Breast (tissue), 4 donors: ENCODE measurements around a stretch of chr11.

DNA sequence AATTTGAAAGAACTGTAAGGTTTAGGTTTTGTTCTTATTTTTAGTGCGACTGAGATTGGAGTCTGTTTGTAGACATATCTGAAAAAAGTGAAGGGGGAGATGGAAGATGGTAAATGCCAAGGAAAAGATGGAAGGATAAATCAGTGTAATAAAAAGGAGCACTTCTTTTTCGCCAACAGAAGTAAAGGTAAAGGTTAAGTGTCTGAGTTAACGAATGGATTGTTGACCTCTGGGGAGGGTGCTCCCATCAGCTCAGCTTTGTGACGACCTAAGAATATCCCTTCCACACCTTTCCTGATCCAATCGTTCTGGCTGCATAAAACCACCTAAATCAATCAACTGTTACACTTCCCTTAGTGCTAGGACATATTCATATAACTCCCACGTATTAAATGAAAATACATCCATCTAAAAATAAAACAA, 843 bp downstream of the C11orf71 start:
- PRO-cap, 3 experiments = no peak in any of the 3 experiments
- RRBS = no CpG with 5 or more reads among the region's 6 CpGs

- PRO-cap, 3 experiments = no peak in any of the 3 experiments
- RRBS = no CpG with 5 or more reads among the region's 4 CpGs
These were observed 27.8 kb upstream of the NXPE2 start for GRCh38 chr11:114650286-114651134.

GRCh38 chr11:114796975-114797174, 118.5 kb downstream of the NXPE2 start:
- PRO-cap, 3 experiments = no peak in any of the 3 experiments
- RRBS = no CpG with 5 or more reads among the region's 4 CpGs

DNA sequence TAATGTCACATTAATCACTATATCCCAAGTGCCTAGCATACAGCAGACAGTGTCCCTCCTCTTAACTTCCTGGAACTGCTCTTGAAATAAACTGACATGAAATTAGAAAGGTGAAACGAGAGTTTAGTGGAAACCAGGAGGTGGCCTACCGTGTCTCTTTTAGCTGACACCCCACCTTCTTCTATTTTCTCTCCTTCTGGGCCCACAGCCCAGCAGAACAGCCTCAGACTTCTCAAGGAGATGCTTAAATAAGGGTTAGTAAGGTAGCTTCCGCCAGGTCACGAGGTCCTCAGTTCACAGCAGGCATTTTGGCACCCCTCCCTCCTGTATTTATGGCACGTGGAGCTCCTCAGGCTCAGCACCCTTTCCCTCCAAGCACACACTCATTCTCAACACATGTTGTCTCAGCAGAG, 118.9 kb downstream of the NXPE2 start:
- PRO-cap, 3 experiments = no peak in any of the 3 experiments
- RRBS = no CpG with 5 or more reads among the region's 5 CpGs

DNA sequence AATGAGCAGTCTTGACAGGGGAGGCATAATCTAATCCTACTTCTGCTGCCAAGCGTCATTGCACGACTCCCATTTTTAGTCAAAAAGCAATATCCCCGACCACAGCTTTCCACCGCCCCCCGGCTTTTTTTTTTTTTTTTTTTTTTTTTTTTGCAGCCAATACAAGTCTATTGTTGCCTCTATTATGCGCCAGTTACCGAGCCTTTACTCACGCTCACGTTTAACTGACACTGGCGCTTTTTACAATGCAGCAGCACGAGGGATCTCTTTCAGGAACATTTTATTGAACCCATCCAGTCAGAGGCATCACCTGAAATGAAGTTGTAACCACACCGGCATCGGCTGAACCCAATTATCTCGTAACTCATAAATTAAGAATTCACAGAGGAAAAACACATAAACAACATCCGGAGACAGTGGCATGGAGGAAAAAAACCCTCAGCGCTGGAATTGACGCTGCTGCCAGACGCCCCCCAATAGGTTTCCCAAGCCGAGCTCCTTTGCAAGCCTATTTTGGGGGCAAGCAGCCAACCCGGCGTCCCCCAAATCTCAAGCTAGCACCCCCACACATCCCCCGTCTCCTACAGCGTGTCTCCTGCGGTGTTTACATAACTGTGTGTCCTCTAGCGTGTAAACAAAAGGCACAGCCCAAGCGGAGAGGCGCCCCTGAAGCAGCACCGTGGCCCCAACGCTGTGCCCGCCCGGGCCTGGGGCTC, 1.9 kb downstream of the CADM1 start:
- PRO-cap, 3 experiments = no peak in any of the 3 experiments
- RRBS = 2% methylated on average over 7 of the region's 31 CpGs

DNA sequence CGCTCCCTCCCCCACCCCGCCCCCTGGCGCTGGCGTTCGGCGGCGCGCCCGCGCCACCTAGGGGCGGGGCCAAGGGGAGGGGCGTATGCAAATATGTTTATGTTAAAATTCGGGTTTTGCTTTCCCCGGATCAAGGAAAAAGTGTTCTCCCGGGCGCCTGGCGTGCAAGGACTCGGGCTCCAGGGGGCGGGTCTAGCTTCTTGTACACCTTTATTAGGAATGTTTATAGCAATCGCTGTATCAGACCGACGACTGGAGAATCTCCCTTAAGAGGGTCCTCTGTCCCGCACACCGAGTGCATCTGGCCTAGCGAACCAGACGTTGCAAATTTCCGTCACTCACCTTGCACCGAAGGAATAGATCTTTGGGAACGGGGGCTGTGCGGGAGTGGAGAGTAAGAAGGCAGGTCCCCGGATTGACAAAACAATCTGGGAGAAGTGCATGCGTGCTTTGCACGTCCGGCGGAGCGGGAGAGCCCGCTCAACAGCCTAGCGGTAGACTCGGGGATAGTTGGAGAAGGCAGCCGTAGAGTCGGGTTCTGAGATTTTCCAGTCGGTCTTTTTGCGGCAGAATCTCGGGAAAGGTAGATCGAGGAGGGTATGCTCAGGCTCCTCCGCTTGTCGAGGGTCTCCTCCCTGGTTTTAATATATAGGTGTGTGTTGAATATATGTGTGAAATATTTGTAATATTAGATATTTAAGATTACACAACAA, 482 bp upstream of the CADM1 start:
- PRO-cap, 3 experiments = peak in 3 of 3 experiments; most common plus-strand start position 133 of the sequence (in 3); most common minus-strand start position 481 of the sequence (in 1)
- RRBS = under 1% methylated on average over 4 of the region's 47 CpGs

- PRO-cap, 3 experiments = no peak in any of the 3 experiments
- RRBS = 0% methylated on average over 2 of the region's 14 CpGs
These were observed 1.2 kb upstream of the CADM1 start for GRCh38 chr11:115505254-115505897.

- PRO-cap, 3 experiments = no peak in any of the 3 experiments
- RRBS = no CpG with 5 or more reads among the region's 6 CpGs
These were observed 44.6 kb upstream of the CADM1 start for GRCh38 chr11:115548709-115549333.

DNA sequence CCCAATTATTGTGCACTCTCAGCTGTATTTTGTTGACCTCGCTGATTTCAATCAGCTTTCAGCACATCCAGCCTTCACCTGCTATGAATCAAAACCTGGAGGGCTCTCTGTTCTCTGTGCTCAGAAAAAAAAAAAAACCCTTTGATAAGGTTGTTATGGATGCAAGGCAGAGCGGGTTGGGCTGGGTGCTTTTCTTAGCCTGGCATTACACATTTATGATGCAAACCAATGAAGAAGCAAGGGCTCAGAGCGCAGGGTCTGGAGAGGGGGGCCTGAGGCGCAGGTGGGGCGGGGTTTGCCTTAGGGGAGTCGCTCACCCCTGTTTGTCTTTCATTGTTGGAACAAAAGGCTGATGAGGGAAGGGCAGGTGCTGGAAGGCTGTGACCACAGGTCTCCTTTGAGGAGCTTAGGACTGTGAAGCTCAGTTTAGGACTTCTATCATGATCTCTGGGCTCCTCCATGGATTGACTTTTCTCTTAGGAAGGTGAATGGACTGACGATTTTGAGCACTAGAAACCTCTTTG, 86.1 kb upstream of the CADM1 start:
- PRO-cap, 3 experiments = no peak in any of the 3 experiments
- RRBS = no CpG with 5 or more reads among the region's 7 CpGs

GRCh38 chr11:115645671-115646350, 141.6 kb upstream of the CADM1 start:
- PRO-cap, 3 experiments = no peak in any of the 3 experiments
- RRBS = 45% methylated on average over 2 of the region's 28 CpGs

GRCh38 chr11:116162675-116163201, 610.0 kb downstream of the BUD13 start:
- PRO-cap, 3 experiments = no peak in any of the 3 experiments
- RRBS = 45% methylated on average over 3 of the region's 17 CpGs

DNA sequence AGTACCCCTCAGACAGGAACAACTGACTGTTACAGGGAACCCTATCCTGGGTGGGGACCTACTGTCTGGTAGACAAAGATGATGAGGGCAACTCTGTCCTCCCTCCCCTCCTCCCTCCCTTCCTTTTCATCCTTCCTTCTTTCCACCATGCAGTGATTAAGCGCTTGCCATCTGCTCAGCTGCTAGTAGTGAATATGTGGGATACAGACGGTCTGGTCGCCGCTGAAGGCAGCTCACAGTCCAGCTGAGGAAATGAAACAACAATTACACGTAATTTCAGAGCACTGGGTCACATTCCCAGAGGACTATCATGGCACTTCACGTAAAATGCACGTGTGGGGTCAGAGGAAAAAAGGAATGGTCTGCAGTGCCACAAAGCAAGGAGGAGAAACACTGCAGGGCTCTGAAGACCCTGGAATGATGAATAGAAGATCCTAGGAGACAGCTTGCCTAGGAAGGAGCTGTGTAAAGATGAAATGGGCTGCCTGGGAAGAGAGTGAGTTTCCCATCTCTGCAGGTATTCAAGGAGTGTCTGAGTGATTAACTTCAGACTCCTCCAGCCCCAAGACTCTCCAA, 597.0 kb downstream of the BUD13 start:
- PRO-cap, 3 experiments = no peak in any of the 3 experiments
- RRBS = no CpG with 5 or more reads among the region's 7 CpGs

DNA sequence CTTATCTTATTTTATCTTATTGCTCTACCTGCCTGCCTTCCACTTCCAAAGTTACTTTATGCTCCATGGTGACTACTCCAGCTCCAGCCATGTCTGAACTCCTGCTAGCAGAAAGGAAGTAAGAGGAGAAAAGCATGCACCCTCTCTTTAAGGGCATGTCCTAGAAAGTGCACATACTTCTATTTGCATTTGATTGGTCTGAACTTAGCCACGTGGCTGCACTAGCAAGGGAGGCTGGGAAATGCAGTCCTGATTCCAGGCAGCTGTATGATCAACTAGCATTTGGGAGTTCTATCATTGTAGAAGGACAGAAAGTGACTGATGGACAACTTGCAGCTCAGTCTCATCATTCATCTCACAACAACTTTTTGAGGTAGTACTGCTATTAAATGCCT, 515.7 kb downstream of the BUD13 start:
- PRO-cap, 3 experiments = no peak in any of the 3 experiments
- RRBS = no CpG with 5 or more reads among the region's 1 CpG

- PRO-cap, 3 experiments = no peak in any of the 3 experiments
- RRBS = no CpG with 5 or more reads among the region's 8 CpGs
These were observed 352.0 kb downstream of the BUD13 start for GRCh38 chr11:116420713-116421320.

DNA sequence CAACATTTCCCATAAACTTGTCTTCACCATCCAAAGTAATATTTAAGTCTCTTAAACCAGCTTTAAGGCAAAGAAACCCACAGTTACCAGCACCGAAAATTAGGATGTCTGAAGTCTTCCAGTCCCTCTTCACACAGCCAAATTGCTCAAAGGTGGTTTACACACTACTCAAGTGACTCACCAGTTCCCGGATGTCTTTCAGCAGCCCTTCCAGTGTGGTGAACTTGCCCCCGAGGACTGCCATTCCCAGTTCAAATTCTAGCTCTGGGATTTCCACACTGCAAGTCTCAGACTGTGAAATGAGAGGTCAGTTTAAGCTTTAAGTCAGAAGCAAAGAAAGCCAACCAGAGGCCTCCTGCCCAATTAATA, 5.1 kb downstream of the ZPR1 start:
- PRO-cap, 3 experiments = no peak in any of the 3 experiments
- RRBS = no CpG with 5 or more reads among the region's 3 CpGs

- PRO-cap, 3 experiments = no peak in any of the 3 experiments
- RRBS = no CpG with 5 or more reads among the region's 3 CpGs
These were observed 445 bp downstream of the APOA4 start for GRCh38 chr11:116822642-116823075.

DNA sequence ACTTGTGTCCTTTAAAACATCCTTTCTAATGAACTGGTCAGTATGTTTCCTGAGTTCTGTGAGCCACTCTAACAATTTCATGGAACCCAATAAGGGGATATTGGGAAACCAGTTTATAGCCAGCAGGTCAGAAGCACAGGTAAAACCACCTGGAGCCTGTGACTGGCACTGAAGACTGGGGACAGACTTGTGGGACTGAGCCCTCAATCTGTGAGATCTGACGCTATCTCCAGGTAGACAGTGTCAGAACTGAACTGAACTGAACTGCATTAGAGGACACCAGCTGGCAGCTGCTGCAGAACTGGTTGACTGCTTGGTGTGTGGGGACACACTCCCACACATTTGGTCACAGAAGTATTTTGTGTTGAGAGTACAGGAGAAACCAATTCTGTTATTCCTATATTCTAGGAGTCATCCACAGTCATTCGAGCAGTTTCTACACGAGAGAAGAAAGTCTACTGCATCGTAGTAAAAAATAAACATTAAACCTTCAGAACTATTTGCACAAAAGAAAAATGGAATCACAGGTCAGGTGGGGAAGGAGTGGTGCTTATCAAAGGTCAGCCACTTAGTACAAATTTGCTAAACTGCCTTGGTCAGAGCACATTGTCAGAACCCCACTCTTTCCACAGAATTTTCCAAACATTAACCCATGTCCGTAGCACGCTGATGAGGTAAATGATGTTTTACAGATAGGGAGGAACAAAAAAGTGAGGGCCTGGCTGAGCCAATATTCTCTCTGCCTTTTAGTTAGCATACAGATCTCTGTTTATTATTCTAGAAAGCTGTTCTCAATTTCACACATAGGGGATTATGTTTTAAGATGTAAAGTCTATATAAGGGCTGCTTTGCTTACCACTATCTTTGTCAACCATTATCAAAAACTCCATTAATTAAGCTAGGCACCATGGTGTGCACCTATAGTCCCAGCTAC, 77.2 kb downstream of the SIK3 start:
- PRO-cap, 3 experiments = no peak in any of the 3 experiments
- RRBS = no CpG with 5 or more reads among the region's 6 CpGs

- PRO-cap, 3 experiments = no peak in any of the 3 experiments
- RRBS = no CpG with 5 or more reads among the region's 4 CpGs
These were observed 75.2 kb downstream of the SIK3 start for GRCh38 chr11:117022802-117023592.

- PRO-cap, 3 experiments = no peak in any of the 3 experiments
- RRBS = no CpG with 5 or more reads among the region's 4 CpGs
These were observed 48.8 kb downstream of the SIK3 start for GRCh38 chr11:117049511-117049812.

DNA sequence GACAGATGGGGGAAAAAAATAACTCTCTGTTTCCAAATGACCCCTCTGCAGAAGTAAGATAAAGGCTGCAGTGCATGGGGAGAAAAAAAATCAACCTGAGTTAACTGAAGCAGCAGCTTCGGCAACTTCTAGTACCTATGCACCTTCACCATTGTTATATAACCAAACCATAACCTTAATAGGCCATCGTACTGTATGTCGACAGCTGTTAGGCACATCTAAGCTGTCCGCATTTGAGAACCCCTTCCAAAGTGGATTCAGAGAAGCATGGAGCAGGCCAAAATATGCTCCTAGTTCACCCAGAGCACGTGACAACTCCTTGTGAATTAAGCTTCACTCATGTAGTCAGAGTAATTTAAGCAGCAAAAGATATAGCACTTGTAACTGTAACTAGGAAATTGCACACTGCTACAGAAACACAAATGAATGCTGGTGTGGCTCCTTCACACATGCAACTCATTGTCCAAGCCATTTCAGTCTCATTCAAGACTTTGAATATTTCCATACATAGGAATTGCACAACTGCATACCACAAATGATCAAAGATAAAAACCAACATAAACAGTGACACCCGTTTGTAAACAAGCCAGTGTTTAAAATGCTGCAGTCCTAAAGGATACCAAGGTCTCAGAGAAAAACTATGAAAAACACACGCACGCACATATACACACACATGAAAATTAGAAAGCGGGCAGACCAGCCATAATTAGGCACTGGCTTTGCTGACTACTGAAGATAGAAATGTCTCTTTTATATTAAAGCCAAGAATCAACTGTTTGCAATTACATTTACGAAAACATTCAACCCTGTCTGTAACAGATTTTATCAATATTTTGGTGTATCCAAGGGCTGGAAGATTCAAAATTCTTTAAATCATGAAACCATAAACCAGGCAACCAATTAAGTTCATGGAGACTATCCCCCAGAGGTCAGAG, 2.5 kb downstream of the SIK3 start:
- PRO-cap, 3 experiments = peak in 1 of 3 experiments; most common minus-strand start position 458 of the sequence (in 1)
- RRBS = no CpG with 5 or more reads among the region's 10 CpGs